ENCODE measurements around a stretch of chr3.

- RAMPAGE, total RNA = no peak
These were observed 132.4 kb upstream of the UMPS start for GRCh38 chr3:124597860-124598299.

DNA sequence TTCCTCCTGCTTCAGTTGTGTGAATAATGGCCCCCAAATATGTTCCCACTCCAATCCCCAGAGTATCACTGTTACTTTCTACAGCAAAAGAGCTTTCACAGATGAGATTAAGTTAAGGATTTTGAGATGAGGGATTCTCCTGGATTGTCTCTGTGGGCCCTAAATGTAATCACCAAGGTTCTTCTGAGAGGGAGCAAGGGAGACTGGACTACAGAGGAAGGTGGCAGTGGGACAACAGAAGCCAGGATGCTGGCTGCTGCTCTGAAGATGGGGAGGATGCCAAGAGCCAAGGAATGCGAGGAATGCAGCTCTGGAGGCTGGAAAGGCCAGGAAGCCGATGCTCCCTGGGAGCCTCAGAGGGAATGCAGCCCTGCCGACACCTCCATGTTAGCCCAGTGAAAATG is 43.9 kb downstream of the UMPS start:
- RAMPAGE, total RNA = no peak

DNA sequence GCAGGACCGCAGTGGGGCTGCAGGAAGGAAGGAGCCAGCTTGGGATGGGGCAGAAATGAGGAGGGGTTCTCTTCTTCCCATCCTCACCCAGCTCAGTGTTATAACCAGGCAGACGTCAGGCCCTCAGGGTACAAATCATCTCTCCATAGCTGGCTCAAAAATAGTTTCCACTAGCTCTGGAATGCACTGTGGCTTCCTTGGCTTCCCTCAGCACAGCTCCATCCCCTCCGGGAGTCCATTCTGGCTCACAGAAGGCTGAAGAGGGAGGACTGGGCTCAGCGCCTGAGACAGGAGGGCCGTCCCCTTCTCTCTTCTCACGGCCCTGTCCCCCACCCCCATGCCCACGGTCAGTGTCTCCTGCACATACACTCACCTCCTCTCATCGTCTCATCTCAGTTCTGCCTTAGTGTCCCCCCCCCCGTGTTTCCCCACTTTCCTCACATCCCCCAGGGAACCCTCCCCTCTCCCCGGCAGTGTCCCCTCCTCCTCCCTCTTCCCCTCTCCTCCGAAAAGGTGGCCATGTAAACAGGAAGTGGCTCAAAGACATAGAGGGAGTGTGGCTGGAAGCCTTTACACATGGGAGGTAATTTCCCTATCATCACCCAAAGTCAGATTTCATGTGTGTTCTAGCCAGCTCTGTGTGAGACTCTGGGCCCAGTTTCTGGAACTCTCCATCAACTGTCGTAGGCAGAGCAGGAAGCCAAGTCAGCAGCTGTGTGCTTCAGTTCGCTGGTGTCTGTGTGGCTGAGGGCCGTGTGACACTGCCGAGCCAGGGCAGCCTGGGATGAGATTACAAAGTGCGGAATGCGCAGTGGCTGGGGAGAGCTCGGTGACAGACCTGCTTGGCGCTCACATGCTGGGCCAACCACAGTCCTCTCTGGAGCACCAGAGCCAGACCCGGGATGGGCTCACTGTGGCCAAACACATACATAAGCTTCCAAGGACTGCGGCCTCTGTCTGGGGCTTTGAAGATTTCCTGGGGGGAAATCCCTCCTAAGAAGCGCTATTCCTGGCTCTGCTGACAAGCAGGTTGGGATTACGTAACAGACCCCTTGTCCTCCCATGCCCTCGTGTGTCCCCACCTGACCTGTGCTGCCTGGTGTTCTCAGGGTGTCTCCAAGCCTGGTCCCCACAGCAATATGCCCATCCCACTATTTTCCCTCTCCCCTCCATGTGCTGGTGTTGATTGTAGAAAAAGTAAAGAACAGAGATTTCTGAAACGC is 50.5 kb downstream of the UMPS start:
- RAMPAGE, total RNA = no peak

- RAMPAGE, total RNA = no peak
These were observed 54.6 kb downstream of the UMPS start for GRCh38 chr3:124784683-124785368.

GRCh38 chr3:124816267-124816822 is 70.8 kb downstream of the ITGB5 start:
- RAMPAGE, total RNA = no peak

DNA sequence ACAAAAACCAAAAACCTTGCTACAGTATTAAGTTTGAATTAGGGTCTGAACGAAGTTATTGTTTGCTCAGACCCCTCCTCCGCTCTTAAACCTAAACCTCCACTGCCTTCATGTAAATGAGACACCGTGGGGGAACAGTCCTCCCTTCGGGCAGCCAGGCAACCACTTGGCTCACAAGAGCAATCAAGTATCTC is 1.5 kb downstream of the ITGB5 start:
- RAMPAGE, total RNA = no peak

DNA sequence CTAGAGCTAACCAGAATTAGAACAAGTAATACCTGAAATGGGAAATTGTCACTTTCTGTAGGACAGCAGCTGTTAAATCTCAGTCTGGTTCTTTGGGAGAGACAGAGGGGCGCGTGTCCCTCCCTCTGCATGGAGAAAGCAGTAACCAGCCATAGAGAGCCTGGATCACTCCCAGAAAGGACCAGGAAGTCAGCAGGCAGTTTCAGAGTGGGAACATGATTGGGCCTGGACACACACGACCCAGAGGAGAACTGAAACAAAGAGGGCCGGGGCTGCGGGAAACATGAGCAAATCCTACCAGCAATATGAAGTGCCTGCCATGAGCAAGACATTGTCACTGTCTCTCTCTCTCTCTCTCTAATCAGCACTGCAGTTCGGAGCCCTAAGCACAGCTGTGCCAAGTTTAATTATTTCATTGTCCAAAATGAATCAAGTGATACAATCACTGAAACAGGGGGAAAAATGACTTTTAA is 17.7 kb downstream of the MUC13 start:
- RAMPAGE, total RNA = no peak

DNA sequence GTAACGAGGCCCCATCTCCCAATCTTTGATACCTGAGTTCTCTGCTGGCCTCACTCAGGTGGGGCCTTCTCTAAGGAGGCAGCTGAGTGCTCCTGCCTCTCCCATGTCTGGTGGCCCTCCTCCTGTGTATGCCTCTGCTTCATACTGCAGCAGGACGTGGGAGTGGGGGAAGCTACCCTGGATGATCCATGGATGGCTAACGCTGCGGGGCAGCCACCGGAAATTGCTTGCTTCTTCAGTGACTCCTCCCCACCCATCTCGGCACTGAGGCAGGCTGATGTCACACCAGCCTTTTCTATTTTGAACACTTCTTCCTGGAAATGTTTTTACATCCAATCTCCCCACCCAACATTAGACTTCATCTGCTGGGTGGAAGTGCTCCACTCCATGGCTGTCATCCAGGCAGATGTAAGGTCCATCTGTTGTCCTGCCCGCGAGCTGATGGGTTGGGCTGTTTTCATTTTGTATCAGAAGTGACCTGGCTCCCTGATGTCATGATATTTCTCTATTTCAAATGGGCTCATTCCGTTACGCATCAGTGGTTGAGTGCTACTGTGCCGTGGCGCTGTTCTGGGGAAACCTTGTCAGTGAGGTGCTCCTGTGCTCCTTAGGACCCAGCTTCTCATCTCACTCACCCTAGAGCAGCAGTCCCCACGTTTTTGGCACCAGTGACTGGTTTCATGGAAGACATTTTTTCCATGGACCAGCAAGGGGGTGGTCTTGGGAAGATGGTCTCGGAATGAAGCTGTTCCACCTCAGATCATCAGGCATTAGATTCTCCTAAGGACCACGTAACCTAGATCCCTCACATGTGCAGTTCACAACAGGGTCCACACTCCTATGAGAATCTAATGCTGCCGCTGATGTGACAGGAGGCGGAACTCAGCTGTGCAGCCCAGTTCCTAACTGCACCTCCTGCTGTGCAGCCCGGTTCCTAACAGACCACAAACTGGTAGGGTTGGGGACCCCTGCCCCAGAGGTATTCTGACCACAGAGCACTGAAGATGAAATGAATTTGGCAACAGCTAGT is 59.1 kb upstream of the MUC13 start:
- RAMPAGE, total RNA = no peak

GRCh38 chr3:125043503-125044301 is 12.1 kb downstream of the HEG1 start:
- RAMPAGE, total RNA = no peak

GRCh38 chr3:125095123-125096087 is 39.6 kb upstream of the HEG1 start:
- RAMPAGE, total RNA = no peak

DNA sequence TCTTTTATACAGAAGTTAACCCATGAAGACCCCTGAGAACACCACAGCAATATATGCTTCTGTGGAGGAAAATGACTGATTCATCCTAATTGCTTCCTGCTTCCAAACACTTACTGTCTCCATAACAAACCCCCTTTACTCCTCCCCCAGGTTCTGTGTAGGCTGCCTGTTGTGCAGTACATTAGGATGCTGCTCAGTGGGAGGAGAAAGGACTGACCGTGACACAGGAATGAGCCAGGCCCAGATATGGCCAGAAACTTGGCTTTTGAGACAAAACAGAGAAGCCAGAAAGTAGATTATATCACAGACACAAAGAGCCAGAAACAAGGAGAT is 68.1 kb upstream of the HEG1 start:
- RAMPAGE, total RNA = no peak

- RAMPAGE, total RNA = no peak
These were observed 48.5 kb downstream of the SLC12A8 start for GRCh38 chr3:125163906-125164591.

DNA sequence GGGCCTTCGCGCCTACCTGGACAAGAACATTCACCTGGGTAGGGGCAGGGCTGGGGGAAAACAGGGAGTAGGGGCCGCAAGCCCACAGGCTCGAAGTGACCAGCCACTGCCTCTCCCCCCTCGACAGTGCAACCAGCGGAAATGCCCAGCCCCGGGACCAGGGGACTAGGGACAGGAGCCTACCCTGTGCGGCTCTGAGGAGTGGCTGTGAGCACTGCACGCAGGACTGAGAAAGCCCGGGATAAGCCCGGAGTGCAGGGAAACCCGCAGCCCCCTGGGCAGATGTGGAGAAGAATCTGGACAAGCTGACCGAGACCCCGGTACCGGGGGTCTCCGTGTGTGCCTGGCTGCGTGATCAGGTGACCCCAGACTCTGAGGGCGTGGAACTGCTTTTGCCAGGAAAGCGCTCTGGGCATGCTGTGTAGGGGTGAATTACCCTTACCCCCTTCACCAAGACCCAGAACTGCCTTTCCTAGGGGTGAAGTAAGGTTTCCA is 392 bp upstream of the SLC12A8 start:
- RAMPAGE, total RNA = no peak

DNA sequence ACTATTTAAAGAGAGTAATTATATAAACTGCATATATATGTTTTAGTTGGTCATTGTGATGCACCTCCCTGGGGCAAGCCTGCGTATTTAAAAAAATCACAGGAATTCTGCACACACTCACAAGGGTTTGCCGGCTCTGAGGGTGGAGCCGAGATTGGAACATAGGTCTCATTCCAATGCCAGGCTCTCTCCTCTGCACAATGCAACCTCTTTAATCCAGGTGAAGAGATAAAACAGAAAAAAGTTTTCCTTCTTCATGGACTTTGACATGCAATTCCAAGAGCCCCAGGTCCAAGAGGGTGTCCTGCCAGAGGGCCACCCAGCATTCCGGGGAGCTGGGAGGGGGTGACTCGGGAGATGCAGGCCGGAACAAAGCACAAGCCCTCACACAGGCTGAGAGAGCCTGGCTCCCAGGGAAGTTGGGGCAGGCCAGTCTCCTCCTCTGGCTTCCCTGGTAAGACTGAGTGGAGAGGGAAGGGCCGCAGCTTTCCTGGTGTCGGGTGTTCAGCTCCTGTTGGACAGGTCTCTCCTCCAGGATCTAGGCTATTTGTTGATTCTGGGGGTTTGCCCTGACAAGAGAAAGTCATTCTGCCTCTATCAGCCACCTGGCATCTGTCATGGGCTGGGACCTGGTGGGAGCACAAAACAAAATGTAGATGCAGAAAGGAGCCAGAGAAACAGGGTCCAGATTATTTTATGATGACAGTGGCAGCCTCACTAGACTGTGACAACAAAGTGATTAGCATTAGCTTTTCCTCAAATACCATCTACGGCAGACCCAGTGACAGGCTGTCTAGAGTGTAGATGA is 6.8 kb upstream of the SLC12A8 start:
- RAMPAGE, total RNA = no peak

GRCh38 chr3:125363637-125364220 is 11.4 kb downstream of the ZNF148 start:
- RAMPAGE, total RNA = no peak

GRCh38 chr3:125862611-125863413 is 106.2 kb upstream of the ROPN1B start:
- RAMPAGE, total RNA = no peak

GRCh38 chr3:126081866-126082104 is 2.1 kb downstream of the SLC41A3 start:
- RAMPAGE, total RNA = no peak

- RAMPAGE, total RNA = no peak
These were observed 12.8 kb downstream of the ALDH1L1 start for GRCh38 chr3:126167440-126168084.

- RAMPAGE, total RNA = no peak
These were observed 82.2 kb downstream of the KLF15 start for GRCh38 chr3:126274931-126275562.

GRCh38 chr3:126604076-126604763 is 45.5 kb upstream of the C3orf22 start:
- RAMPAGE, total RNA = no peak

Data from foreskin keratinocyte (primary cell).